Mesenchymal stem cell of Wharton's jelly (primary cell): ENCODE measurements around the genes MLLT3, IFNA17 and TUSC1.

DNA sequence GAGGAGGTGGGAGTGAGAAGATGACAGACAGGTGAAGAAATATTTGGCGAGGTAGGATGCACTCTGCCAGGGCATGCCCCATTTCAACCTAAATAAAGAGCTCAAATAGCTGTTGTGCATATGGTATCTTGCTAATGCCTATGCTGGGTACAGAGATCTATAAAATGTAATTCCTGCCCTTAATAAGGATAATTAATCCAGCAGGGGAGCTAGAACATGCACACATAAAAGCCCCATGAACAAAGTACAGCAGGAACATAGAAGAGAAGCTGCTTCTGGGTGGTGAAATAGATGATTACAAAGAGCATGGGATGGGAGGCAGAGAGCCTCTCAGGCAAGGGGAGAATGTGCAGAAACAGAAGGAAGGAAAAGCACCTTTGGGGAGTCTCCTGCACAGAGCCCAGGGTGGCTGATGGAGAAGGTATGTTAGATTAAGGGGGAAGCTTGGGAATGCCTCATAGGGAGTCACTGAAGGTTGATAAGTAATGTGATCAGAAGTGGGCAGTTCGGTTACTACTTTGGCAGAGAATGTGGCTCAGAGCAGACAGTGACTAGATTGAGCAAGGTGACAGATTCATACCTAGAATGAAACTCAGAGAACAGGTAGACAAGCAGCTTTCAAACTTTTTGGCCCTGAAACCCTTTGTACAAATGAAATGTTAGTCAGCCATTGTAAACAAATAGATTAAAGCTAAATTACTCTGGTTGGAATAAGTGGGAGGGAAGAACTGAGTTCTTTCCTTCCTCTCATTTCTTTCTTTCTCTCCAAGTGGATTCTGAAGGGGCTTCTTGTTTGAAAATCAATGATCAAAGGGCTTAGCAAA lies 28.2 kb upstream of the PLIN2 start:
- CAGE, long polyA plus RNA: no peak

GRCh38 chr9:19232091-19232573 lies 1.6 kb downstream of the DENND4C start:
- CAGE, long polyA plus RNA: no peak

GRCh38 chr9:19373435-19374138 lies 6.4 kb downstream of the RPS6 start:
- CAGE, long polyA plus RNA: no peak

- CAGE, long polyA plus RNA: no peak
These were observed 5.6 kb downstream of the RPS6 start for GRCh38 chr9:19374169-19375161.

- CAGE, long polyA plus RNA: no peak
These were observed 796 bp downstream of the SLC24A2 start for GRCh38 chr9:19787994-19788488.

GRCh38 chr9:20297479-20298023 lies 324.7 kb downstream of the MLLT3 start:
- CAGE, long polyA plus RNA: no peak

- CAGE, long polyA plus RNA: no peak
These were observed 27.1 kb downstream of the MLLT3 start for GRCh38 chr9:20595031-20595767.

GRCh38 chr9:20622280-20623040 lies at the start of gene MLLT3:
MLLT3 (minus strand) TSS chr9:20622499.
- CAGE, long polyA plus RNA: no peak

DNA sequence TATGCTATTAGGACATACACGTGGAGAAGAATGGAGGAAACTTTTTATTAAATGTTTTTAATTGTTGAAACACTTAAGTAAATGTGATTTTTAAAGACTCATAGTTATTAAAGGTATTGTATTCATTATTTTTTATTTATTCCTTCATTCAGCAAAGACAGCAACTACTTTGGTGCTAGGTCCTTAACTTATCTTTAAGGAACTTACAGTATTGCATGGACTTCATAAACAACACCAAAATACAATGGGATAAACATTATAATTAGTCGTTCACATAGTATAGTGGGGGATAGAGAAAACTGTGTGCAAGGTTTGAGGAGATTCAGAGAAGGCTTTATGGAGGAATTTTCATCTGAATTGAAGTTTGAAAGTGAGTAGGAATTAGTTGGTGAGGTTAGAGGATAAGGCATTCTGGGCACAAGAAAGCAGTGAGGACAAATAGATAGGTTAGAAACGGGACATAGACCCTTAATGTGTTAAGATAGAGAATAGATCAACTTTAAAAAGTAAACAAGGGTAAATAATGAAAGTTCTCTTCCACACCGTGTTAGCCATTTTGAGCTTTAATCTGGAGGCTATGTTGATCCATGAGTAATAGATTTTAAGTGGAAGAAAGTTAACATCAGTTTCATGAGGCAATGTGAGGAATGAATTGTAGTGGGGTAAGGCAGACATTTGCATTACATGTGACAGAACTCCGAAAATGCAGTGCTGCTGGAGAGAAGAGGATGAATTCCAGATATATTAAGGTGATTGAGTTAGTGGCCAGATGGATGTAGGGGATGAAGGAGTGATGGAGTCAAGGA lies 3.7 kb downstream of the FOCAD start:
- CAGE, long polyA plus RNA: no peak

DNA sequence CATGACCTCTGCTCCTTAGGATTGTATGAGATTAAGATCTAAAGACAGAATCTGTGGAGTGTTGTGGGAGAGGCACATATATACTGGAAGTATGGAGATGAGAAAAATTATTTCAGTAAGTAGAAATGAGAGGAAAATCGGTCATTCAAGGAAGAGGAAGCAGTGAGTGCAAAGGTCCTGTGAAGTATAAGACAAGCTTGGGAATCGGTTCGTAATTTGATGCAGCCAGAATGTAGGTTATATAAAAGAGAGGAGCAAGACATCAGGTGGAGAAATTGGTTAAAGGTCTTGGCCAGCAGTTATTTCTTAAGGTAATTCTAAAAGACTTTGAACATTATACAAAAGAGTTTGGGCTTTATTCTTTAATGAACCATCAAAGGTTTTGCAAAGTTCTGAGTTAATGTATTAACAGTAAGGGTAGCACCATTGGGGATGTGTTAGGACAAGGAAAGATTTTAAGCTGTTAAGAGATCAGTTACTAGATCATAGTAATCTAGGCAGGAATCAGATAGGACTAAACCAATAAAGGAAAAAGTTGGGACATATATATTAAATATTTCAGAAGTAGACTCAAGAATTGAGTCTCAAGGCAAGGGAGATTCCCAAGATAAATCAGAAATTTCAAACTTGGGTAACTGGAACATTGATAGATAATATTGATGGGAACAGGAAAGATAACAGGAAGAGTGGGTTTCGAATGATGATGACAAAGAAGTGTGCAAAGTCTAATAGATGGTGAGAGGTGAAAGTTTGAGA lies 129.1 kb downstream of the HACD4 start:
- CAGE, long polyA plus RNA: no peak

GRCh38 chr9:21228007-21228460 lies at the start of gene IFNA17:
IFNA17 (minus strand) TSS chr9:21228222.
- CAGE, long polyA plus RNA: no peak

GRCh38 chr9:21812200-21812868 lies 9.9 kb downstream of the MTAP start:
- CAGE, long polyA plus RNA: no peak

DNA sequence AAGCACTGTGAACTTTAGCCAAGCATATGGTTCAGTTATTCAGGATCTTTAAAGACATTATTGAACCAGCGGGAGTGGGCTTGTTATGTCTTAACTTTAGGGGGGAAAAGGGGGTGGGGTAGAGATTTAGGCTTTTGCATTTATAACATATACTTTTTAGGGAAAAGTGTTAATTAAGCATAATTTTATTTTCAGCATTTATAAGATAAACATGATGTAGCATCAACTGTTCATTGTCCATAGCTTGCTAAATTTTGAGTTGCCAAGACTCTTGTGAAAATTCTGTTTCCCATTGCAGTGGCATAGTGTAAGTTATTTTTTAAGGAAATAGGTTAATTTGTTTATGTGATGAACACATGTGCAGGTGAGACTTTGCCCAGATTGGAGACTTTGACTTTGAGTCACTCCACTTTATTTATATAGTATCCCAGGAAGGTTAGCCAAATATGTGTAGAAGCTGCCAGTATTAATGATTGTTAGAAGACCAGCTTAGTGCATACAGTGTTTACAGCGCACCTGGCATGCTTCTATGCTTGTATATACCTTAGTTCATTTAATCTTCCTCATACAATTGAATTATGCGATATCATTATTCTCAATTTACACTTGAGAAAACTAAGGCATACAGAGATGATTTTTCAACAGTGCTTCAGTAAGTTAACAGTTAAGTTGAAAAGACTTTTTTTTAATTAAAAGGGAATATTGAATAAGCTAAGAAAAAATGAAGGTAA lies 50.9 kb downstream of the MTAP start:
- CAGE, long polyA plus RNA: no peak

DNA sequence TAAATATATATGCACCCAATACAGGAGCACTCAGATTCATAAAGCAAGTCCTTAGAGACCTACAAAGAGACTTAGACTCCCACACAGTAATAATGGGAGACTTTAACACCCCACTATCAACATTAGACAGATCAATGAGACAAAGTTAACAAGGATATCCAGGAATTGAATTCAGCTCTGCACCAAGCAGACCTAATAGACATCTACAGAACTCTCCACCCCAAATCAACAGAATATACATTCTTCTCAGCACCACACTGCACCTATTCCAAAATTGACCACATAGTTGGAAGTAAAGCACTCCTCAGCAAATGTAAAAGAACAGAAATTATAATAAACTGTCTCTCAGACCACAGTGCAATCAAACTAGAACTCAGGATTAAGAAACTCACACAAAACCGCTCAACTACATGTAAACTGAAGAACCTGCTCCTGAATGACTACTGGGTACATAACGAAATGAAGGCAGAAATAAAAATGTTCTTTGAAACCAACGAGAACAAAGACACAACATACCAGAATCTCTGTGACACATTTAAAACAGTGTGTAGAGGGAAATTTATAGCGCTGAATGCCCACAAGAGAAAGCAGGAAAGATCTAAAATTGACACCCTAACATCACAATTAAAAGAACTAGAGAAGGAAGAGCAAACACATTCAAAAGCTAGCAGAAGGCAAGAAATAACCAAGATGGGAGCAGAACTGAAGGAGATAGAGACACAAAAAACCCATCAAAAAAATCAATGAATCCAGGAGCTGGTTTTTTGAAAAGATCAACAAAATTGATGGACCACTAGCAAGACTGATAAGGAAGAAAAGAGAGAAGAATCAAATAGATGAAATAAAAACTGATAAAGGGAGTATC lies 63.3 kb downstream of the CDKN2A start:
- CAGE, long polyA plus RNA: no peak

- CAGE, long polyA plus RNA: no peak
These were observed 3.7 kb downstream of the CDKN2B start for GRCh38 chr9:22005050-22006206.

GRCh38 chr9:22088663-22089040 lies 79.5 kb upstream of the CDKN2B start:
- CAGE, long polyA plus RNA: no peak

DNA sequence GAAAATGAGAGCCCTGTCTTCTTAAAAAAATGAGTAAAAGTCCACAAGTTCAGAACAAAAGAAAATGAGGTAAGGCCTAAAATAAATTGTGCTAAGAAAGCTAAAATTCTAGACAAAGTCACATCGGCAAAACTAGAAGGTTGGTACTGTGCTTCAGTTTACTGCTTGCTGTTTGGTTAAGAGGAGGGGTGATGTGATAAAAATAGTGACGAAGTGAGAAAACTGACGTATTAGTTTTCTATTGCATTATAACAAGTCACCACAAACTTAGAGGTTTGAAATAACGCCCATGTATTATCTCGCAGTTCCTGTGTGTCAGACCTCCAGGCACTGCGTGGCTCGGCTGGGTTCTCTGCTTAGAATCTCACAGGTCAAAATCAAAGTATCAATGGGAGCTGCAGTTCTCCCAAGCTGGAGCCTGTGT lies 103.7 kb upstream of the CDKN2B start:
- CAGE, long polyA plus RNA: no peak

DNA sequence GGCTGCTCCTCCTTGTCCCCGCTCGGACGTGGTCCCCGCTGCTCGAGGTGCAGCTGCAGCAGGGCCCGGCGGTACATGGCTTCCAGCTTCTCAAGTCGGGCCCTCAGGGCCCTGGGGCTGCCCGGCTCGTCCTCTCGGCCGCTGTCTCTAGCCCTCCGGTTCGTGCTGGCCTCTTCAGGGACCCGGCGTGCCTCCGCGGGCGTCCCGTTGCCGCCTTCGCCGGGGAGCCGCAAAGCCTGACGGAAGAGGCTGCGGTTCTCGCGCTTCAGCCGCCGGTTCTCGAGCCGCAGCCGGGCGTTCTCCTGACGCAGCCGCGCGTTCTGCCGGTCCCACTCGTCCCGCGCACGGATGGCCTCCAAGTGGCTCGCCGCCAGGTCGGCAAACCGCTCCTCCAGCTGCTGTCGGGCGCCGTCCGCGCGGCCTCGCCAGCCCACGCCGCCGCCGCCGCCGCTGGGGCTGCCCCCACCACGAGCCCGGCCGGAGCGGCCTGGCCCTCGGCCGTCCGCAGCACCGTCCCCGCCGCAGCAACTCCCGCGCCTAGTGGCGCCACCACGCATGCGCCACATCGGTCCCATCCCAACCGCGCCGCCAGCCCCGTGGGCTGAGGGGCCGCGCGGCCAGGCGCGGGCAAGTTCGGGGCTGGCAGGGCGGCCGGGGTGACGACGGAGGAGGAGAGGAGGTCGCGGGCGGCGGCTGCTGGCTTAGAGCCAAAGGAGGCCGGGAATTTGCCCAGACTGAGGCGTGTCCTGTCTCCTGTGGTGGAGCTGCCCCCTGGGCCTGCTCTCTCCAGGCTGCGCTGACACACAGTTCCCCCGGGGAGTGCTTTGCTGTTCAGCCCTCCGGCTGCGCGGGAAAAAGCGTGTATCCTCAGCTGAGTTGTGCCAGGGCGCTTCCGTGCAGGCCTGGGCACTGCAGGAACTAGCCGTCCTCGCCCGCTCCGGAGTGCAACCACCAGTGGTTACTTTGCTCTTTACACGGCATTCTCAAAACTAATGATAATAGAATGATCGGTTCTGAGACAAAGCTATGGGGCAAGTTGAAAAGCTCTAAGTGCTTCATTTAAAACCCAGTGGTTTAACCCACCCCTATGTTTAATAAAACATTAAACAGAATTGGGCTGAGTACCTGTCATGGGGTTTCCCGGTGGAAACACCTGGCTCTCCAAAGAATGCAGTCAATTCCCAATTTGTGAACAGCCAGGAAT lies at the start of gene TUSC1:
TUSC1 (minus strand) TSS at position 698 of the 1,204 bp plus-strand sequence.
- CAGE, long polyA plus RNA: start-site peak on the minus strand centred at position 669 of the sequence, 68 bp wide, 50 and 197 reads in 2 replicates

DNA sequence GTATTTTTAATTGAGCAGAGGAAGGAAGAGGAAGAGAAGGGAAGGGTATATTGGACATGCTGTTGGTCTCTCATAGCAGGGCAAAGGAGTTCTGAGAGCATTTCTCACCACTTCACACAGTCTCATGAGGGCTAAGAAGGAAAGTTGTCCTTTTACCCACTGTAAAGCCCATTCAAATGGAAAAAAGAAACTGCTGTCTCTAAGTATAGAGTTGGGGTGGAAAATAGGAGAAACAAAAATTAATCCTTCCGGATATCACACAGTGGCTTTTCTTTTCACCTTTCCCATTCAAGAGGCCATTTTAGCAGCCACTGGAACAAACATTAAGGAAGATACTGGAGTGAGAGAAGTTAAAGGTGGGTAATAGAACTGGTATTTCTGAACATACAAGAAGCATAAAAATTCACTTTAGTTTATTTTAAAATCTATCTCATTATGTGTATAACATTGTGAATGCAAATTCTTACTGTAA lies 377.3 kb upstream of the TUSC1 start:
- CAGE, long polyA plus RNA: no peak

GRCh38 chr9:27121865-27122604 lies 13.0 kb downstream of the TEK start:
- CAGE, long polyA plus RNA: no peak